Heart (tissue), 3 donors: Measurements from ENCODE around the gene PAN3.

GRCh38 chr13:27593108-27593855 lies 27.0 kb downstream of the LNX2 start:
- RAMPAGE, long total RNA, 2 experiments, result no peak in any of the 2 experiments

- RAMPAGE, long total RNA, 2 experiments, result no peak in any of the 2 experiments
Measured at GRCh38 chr13:27607103-27607607, 13.2 kb downstream of the LNX2 start.

GRCh38 chr13:27853172-27853648 lies 60.9 kb downstream of the GSX1 start:
- RAMPAGE, long total RNA, 2 experiments, result no peak in any of the 2 experiments

DNA sequence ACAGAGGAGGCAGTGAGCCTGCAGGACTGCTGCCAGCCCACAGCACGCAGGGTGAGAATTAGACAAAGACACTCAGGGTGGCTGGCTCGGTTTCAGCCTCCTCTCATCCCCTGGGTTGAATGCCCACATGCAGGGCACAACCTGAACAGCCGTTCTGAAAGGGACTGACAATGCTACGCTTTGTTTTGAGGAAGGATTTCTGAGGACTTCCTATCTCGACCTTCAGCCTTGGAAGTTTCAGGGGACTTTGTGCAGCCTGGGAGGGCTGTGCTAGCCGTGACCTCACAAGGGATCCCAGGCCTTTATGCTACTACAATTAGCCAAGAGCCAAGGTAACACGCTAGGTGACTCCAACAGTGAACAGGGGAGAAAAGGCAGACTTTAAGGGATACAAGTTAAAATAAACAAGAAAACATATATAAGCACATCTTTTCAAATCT lies 34.4 kb upstream of the URAD start:
- RAMPAGE, long total RNA, 2 experiments, result no peak in any of the 2 experiments

DNA sequence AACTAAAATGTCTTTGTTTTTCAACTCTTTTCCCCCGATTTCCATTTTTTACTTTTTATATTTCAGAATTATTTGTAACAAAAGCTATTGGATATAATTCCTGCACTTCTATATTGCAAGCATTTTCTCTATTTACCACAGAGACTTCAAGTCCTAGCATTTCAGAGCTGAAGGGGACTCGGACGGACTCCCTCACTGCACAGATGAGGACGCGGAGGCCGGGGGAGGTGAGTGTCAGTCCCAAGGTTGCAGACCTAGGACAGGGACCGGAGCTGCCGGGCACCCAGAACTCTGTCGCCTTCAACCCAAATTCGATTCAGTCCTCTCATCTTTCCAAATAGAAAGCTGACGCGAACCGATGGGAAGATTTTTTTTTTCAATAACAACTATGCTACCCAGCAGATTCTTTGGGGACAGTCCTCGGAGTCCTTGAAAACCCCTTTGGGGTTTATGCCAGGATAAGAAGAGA lies 984 bp downstream of the FLT3 start:
- RAMPAGE, long total RNA, 2 experiments, result no peak in any of the 2 experiments

DNA sequence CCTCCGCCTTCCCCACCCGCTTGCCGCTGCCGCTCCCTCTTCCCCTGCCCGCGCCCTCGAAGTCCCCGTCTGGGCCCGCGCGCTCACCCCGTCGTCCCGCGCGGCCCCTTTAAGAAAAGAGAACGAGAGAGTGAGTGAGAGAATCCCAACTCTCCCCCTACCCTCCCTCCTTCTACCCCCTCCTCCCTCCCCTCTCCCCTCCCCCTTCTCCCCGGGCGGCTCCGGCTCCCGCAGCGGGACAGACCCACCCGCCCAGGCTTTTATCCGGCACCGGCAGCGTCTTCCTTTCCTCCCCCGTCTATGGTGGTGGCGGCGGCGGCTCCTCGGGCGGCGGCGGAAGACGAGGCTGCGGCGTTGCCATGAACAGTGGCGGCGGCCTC lies at the start of gene PAN3:
TSS of gene PAN3 (plus strand) at position 247 of the 380 bp plus-strand sequence.
- RAMPAGE, long total RNA, 2 experiments, result no peak in any of the 2 experiments

DNA sequence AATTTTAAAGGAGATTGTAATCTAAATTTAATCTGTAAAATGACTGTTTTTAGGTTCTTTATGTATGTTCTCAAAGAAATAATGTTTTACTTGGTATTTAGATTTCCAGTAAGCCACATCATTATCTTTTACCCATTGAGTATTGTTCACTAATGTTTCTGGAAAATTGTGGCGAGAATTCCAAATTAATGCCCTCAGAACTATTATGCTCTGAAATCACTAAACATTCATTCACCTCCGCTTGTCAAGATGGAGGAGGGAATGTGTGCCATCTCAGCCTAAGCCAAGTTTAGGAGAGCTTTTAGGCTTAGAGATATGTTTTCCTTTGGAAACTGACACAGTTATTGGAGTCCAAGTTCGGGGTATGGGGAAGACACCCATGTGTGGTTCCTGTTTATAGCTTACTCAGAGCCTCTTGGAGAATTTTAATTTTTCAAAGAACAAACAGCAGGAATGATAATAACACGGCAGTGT lies 44.9 kb downstream of the PAN3 start:
- RAMPAGE, long total RNA, 2 experiments, result no peak in any of the 2 experiments

GRCh38 chr13:28492510-28493087 lies 2.3 kb downstream of the FLT1 start:
- RAMPAGE, long total RNA, 2 experiments, result no peak in any of the 2 experiments

DNA sequence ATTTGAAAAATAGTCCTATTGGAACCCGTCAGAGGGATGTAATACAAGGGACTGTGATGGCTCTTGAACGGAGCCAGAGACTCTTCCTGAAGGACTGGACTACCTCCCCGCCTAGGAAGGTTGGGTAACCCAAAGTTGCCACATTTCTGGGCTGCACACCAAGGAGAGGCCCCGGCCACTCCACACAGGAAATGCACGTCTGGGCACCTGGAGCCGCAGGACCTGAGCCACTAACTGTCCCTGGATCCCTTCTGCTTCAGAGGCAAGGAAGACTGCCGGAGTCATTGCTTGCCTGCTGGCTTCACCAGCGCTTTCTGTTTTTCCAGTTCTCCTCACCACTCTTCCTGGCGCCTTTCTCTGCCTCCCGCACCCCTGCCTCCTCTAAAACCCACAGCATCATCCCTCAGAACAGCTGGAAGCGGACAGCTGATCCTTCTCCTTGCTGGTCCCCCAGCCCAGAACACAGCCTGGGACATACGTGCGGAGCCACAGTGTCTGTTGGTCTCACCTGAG lies 1.3 kb upstream of the FLT1 start:
- RAMPAGE, long total RNA, 2 experiments, result no peak in any of the 2 experiments

- RAMPAGE, long total RNA, 2 experiments, result no peak in any of the 2 experiments
Measured at GRCh38 chr13:28545546-28546016, 50.7 kb upstream of the FLT1 start.

DNA sequence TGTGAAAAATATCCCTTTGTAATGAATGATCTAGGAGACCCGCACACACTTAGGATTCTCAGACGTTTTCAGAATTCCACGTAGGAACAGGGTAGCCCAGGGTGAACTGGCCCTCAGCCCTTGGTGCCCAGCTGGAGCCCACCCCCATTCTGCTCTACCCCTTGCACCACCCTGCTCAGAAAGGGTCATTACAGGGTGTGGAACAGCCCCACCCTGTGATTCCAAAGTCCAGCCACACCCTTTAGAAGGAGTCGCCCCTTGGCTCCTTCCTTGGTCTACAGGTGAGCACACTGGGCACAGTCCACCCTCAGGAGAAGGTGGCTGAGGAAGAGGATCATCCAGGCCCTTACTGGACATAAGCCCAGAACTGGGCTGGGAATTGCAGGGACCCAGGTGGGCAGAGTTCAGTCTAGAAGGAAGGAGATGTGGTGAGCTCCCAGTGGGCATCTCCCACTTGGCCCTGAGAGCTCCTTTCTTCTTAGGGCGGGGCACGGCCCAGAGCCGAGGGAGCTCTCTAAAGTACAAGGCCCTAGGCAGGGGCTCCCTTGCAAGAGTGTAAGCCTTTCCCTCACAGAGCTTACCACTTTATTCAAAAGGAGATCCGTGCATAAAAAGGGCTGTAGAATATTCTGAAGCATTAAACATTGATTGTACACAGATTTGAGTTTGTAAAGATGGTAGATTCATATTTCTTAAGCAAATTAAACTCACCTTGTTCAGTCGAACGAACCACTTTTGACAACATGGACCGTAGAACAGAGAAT lies 8.5 kb downstream of the SLC46A3 start:
- RAMPAGE, long total RNA, 2 experiments, result no peak in any of the 2 experiments

- RAMPAGE, long total RNA, 2 experiments, result no peak in any of the 2 experiments
Measured at GRCh38 chr13:28731929-28732222, 13.1 kb upstream of the SLC46A3 start.

DNA sequence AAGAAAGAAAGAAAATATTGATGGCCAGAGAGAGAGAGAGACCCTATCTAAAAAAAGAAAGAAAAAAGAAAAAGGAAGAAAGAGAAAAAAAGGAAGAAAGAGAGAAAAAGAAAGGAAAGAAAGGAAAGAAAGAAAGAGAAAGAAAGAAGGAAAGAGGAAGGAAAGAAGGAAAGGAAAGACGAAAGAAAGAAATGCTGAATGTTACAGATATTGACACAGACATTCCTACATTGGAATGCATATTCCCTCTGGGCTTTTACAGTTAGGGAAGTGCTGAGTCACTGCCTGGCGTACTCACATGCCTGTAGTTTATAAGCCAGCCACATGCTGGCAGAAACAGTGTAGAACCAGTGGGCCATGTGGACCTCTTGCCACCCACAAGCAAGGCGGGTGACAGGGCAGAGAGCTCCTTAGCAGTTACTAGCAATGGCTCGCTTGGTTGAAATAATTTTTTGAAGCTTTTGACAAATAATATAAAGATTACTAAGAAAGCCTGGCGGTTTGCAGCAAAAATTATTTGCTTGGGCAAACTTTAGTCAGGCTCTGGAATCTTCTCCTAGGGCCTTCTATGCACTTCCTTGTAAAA lies 34.7 kb upstream of the SLC46A3 start:
- RAMPAGE, long total RNA, 2 experiments, result no peak in any of the 2 experiments

- RAMPAGE, long total RNA, 2 experiments, result start-site peak on the plus strand in 2 of 2 experiments, at chr13:29428617-29428816 at its widest, 1,676 to 3,387 reads per replicate
Measured at GRCh38 chr13:29428152-29429290, 167.0 kb downstream of the SLC7A1 start.

- RAMPAGE, long total RNA, 2 experiments, result no peak in any of the 2 experiments
Measured at GRCh38 chr13:29513133-29513935, 82.2 kb downstream of the SLC7A1 start.

GRCh38 chr13:29523944-29524483 lies 71.5 kb downstream of the SLC7A1 start:
- RAMPAGE, long total RNA, 2 experiments, result no peak in any of the 2 experiments

GRCh38 chr13:29548436-29549151 lies 46.9 kb downstream of the SLC7A1 start:
- RAMPAGE, long total RNA, 2 experiments, result no peak in any of the 2 experiments

- RAMPAGE, long total RNA, 2 experiments, result no peak in any of the 2 experiments
Measured at GRCh38 chr13:29572563-29572970, 22.9 kb downstream of the SLC7A1 start.

GRCh38 chr13:29572987-29573642 lies 22.4 kb downstream of the SLC7A1 start:
- RAMPAGE, long total RNA, 2 experiments, result no peak in any of the 2 experiments

- RAMPAGE, long total RNA, 2 experiments, result no peak in any of the 2 experiments
Measured at GRCh38 chr13:29606120-29606581, 10.7 kb upstream of the SLC7A1 start.